Colon Carcinoma Metastatic in the Brain (tissue), 2 donors: ENCODE measurements around the genes TEX35, NPHS2 and TDRD5.

GRCh38 chr1:178223065-178223711 lies 129.3 kb downstream of the RASAL2 start:
- PRO-cap, 2 experiments: no peak in any of the 2 experiments

- PRO-cap, 2 experiments: no peak in any of the 2 experiments
Measured at GRCh38 chr1:178311245-178311881, 185.4 kb downstream of the CLEC20A start.

GRCh38 chr1:178470428-178471009 lies 26.2 kb downstream of the CLEC20A start:
- PRO-cap, 2 experiments: peak in 1 of 2 experiments; most common minus-strand start chr1:178470598 (in 1)

- PRO-cap, 2 experiments: no peak in any of the 2 experiments
Measured at GRCh38 chr1:178486565-178487384, 10.0 kb downstream of the CLEC20A start.

DNA sequence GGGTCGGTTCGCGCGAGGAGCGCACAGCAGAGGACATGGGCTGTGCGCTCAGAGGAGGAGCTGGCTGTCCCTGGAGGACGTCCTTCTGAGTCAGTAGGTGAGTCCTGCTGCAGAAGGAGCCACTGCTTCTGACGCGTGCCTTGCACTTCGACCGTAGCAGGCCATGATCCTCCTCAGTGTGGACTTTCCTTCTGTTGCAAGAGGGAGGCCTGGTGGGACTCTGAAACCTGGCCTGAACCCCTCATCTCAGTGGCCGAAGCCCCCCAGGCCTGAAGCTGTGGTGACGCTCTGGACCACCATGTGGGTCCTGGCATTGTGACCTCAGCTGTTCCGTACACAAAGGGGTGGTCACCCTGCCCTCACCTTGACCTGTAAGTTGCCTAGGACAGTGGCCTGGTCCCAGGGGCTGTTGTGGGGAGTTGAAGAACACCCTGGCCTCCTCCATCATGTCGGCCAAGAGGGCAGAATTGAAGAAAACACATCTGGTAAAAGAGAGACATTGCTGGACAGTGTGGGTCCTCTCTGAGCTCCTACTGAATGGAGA lies at the start of gene TEX35:
Gene TEX35 (plus strand): TSS at position 367 of the 544 bp plus-strand sequence.
- PRO-cap, 2 experiments: no peak in any of the 2 experiments

GRCh38 chr1:178536657-178537635 lies 24.0 kb downstream of the TEX35 start:
- PRO-cap, 2 experiments: peak in 1 of 2 experiments; most common minus-strand start chr1:178537574 (in 1)

- PRO-cap, 2 experiments: no peak in any of the 2 experiments
Measured at GRCh38 chr1:178575830-178576378, 63.0 kb downstream of the TEX35 start.

DNA sequence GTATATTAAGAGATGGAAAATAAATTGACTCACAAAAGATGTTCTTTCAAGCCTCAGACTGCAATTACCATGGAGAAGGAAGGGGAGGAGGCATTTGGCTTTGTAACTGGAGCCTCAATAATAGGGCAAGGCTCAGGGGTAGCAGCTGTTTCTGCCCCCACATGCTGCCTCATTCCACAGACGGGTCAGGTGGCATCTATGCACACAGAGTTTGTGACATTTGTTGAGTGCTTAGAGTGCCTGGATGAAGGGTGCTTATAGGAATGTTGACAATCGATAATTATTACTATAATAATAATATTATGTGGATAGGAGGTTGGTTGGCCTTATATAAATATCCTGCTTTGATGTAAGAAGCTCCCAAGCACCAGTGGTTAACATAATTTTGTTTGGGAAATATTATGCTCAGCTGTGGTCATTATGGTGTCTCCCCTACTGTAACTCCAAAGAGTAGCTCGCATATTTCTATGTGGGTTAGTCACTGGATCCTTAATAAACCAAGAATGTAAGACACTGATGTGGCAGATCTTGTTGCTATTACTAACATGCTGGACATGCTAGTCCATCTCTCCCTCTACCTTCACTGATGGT lies 79.4 kb upstream of the RALGPS2 start:
- PRO-cap, 2 experiments: no peak in any of the 2 experiments

GRCh38 chr1:178945727-178946510 lies 75.0 kb upstream of the ANGPTL1 start:
- PRO-cap, 2 experiments: no peak in any of the 2 experiments

DNA sequence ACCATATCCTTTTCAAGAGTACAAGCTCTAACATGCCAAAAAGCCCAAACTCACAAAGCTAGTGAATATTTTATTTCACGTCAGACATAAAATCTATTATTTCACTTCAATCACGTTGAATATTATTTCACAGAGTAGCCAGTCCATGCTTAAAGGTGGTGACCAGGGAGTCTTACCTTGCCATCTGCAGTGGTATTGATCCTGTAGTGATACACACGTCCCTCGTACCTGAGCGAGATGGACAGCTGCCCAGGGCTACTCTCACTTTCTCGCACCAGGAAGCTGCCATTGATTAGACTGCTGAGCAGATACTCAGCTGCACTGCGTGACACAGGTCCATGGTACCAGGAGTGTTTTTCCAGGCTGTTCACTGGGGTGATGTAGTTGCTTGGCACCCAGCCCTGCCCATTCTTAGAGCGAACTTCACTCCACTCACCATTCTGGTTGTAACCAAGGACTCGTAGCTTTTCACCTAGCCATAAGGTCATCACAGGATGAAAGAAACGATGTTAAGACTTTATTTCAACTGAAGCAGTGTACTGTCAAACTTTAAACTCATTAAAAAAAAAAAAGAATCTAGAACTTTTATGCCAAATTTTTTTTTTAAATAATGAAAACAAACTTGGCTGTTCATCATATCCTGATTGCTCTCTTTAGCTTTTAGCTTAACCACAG lies 44.5 kb downstream of the TOR3A start:
- PRO-cap, 2 experiments: no peak in any of the 2 experiments

DNA sequence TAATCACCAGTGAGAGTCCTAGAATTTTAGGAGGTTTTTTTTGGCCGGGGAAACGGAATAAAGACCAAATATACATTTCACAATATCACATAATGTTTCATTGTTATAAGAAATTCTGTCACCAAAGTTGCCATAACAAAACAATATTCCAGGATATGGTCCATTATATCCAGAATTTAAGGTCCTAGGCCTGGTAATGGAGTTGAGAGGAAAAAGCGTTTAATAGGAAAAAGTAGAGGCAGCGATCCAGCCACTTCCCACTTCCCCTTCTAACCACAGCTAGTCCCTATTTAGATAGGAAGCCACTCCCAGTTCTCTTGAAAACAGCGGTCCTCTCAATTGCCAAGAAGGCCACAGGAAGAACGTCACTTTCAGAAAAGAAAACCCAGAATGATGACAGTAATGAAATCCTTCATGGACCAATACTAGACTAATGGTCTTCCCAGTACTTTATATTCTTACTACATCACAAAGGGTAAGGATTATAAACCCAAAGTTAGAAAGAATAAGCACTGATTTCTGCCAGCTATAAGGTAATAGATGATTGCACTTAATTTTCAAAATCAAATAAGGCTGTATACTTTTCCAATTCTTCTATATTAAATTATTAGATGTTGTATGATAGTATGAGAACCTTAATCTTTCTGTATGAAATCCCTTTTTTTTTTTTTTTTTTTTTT lies 38.6 kb downstream of the ABL2 start:
- PRO-cap, 2 experiments: no peak in any of the 2 experiments

DNA sequence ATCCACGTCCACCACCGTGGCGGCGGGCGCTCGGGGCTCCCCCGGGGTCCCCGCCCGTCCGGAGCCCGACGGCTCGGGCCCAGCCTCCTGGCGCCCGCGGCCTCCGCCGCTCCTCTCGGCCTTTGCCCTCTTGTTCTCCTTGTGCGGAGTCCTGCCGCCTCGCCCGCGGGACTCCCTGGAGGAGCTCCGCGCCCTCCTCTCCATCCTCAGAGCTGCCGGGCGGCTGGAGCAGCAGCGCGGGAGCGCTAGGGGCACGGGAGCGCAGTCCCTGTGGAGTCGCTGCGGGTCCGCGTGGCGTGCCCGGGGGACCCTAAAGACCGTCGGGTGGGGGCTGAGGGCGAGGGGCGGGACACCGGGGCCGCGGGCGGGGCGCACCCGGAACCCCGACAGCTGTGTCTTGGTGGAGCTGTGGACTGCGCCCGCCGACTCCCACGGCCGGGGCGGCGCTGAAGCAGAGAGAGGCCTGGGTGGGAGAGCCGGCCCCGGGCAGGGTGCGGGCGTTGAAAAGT lies at the start of gene NPHS2:
Gene NPHS2 (minus strand): TSS at position 288 of the 509 bp plus-strand sequence.
- PRO-cap, 2 experiments: no peak in any of the 2 experiments

GRCh38 chr1:179591504-179592432 lies at the start of gene TDRD5:
Gene TDRD5 (plus strand): TSS chr1:179591832.
- PRO-cap, 2 experiments: no peak in any of the 2 experiments

DNA sequence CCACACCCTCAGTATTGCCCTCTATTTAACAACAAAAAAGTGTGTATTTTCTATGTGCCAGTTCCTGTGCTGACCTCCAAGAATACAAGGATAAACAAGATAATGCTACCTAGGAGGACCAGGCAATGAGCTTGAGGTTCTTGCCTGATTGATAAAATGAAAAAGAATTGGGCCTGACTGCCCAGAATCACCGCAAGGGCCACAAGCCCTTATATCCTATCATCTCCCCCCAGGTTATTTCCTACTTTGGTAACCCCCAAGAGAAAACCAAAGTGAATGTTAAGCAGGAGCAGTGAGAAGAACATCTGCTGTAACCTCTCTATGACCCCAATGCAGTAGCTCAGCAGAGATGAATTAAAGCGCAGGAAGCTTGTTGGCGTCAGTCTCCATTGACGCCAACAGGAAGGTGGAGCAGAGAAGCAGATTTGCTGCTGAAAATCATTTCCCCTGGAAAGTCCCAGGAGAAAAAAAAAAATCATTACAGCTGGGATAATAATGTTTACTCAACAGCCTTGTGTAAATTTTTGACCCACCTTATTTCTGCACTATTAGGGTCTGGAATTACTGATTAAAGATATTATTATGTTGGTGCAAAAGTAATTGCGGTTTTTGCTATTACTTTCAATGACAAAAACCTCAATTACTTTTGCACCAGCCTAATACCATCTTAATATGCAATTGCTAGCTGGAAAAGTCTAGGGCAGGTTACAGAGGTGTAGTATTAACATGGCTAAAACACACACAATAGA lies 33.2 kb upstream of the FAM163A start:
- PRO-cap, 2 experiments: no peak in any of the 2 experiments

DNA sequence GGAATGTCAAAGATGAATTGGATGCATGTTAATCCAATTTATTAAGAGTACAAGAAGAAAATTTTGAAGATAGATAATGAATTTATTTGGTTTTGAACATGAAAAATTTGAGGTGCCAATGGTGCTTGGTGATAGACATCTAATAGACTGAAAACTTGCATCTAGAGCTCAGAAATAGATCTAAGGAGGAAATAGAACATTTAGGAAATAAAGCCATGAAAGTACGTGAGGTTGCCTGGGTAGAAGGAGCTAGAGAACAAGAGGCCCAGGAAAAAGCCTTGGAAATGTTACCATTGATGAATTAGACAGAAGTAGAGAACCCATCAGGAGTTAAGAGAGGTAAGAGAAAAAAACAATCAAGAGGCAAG lies 21.0 kb downstream of the CEP350 start:
- PRO-cap, 2 experiments: no peak in any of the 2 experiments

- PRO-cap, 2 experiments: no peak in any of the 2 experiments
Measured at GRCh38 chr1:180005968-180006758, 51.6 kb downstream of the CEP350 start.

DNA sequence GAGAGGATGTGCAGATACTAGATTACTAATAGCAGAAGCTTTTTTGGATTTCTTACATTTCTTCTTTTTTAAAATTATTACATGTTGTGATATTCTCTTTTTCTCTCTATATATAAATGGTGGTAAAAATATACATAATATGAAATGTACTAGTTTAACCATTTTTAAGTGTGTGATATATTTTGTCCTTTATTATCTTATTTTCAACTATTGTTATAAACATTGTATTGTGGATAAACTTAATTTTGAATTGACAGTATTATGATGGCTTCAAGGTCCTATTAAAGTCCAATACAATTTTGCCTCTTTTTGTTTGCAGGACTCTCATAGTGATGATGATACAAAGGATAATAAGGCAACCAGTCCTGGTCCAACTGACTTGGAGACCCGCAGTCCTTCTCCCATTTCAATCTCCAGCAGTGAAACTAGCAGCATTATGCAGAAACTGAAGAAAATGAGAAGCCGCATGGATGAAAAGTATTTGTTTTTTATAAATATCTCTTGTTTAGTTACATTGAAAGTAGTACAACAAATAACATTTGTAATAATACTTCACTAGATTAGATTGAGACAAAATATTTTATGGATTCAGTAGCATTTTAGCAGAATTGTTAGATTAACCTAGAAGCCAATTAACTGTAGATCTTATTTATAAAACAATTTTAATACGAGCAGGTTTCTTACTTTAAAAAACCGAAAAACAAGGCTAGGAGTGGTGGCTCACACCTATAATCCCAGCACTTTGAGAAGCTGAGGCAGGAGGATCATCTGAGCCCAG lies 89.7 kb upstream of the QSOX1 start:
- PRO-cap, 2 experiments: no peak in any of the 2 experiments

- PRO-cap, 2 experiments: no peak in any of the 2 experiments
Measured at GRCh38 chr1:180155238-180155900, 700 bp downstream of the QSOX1 start.

DNA sequence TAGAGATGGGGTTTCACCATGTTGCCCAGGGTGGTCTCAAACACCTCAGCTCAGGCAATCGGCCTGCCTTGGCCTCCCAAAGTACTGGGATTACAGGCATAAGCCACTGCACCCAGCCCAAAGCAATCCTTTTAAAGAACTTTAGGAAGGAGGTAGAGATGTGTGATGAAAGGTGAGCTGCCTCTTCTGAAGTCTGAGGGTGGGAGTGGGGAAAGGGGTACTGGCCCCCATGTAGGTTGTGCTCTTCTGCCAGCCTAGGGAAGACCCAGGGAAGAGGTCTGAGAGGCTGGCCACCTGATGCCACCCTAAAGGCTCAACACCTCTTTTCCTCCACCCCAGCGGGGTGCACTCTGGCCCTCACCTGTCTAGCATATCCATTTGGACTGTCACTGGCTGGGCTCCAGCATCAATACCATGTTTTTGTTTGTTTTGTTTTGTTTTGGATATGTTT lies 22.8 kb downstream of the QSOX1 start:
- PRO-cap, 2 experiments: no peak in any of the 2 experiments

GRCh38 chr1:180197006-180197742 lies 32.9 kb upstream of the LHX4 start:
- PRO-cap, 2 experiments: no peak in any of the 2 experiments